ENCODE measurements around a stretch of chr21.

- RRBS: no CpG with 5 or more reads among the region's 48 CpGs
Measured at GRCh38 chr21:6111362-6111764, 4410.0 kb upstream of the TPTE start.

DNA sequence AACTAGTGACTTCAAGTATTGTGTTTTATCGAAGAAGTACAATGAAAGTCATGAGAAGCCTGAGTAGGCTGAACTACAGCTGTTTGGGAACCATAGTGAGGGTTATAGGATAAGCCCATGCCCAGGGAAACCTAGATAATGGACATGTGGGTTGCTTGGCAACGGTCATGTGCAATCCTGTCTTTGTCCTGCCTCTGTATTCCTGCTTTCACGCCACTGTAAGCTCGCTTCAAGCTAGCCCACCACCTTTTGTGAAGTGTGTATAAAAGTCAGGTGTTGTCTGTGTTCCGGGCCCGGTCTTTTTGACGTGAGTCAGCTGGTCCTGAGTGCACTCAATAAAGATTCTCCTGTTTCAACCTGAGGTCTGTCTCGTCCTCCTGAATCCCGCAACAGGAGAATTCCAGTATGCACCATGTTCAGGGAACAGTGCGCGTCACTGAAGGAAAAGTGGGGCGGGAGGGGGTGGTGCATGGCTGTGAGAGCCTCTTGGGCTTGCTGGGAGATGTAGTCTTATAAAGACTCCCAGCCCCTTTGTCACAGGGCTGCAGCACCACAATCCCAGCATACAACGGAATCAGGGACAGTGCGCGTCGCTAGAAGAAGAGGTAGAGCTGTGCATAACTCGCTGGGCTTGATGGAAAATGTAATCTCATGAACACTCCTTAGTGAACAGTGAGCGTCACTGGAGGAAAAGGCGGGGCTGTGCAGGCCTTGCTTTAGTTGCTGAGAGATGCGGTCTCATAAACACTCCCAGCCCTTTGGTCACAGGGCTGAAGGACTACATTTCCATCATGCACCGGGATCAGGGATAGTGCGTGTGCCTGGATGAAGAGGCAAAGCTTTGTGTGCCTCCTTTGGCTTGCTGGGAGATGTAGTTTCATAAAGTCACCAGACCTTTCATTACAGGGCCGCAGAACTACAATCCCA lies 4152.2 kb upstream of the TPTE start:
- RRBS: no CpG with 5 or more reads among the region's 23 CpGs

DNA sequence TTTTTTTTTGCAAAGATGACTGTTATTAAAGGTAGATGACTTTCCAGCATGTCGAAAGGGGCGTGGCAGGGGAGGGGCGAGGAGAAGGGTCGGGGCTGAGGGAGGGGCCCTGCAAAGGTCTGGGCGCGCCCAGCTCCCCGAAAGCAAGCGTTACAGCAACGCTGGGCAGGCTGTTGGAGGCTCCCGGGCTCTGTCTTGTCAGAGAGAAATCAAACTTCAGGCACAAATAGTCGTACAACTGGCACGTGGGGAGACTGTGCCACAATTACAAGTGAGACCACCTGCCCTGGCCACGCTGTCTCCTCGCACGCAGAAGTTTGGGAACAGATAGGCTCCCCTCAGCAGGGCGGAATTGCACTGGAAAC lies 2907.7 kb upstream of the TPTE start:
- RRBS: no CpG with 5 or more reads among the region's 16 CpGs

- RRBS: no CpG with 5 or more reads among the region's 7 CpGs
Measured at GRCh38 chr21:8849830-8850330, 1671.5 kb upstream of the TPTE start.

- RRBS: no CpG with 5 or more reads among the region's 19 CpGs
Measured at GRCh38 chr21:14281060-14282016, 65.4 kb downstream of the RBM11 start.

GRCh38 chr21:14454196-14454889 lies 71.4 kb upstream of the HSPA13 start:
- RRBS: no CpG with 5 or more reads among the region's 6 CpGs

GRCh38 chr21:14676057-14676599 lies 130.0 kb upstream of the SAMSN1 start:
- RRBS: no CpG with 5 or more reads among the region's 2 CpGs

GRCh38 chr21:14864331-14864856 lies 200.4 kb downstream of the NRIP1 start:
- RRBS: no CpG with 5 or more reads among the region's 8 CpGs

DNA sequence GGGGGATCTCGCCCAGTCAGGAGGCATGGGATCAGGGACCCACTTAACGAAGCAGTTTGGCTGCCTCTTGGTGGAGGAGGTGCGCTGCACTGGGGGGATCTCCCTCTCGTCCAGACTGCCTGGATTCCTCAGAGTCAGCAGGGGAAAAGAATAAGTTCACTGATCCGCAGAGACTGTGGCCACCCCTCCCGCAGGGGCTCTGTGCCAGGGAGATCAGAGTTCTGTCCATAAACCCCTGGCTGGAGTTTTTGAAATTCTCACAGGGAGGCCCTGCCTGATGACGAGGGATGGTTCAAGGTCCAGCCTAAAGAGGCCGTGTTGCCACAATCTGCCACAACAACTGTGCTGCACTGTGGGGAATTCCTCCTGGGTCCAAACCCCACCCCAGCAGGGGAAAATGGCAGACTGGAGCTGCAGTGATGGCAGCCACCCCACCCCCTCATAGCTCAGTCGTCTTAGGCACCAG lies 273.9 kb upstream of the USP25 start:
- RRBS: no CpG with 5 or more reads among the region's 9 CpGs

DNA sequence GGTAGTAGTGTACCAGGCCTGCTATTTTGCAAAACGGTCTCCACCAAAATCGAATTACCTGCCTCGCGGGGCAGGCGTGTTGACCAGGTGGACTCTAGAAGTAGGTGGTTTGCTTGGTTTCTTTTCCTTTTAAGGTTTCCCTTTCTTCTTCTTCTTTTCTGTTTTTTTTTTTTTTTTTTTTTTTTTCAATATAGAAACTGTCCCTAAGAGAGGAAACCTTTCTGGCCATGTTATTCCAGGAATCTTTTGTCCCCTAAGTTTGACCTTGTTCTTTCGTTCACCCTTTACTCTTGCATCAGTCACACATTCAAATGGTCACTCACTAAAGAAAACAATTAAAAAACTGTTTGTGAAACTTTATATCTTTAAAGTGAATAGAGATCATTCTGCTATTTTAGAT lies 1.0 kb downstream of the USP25 start:
- RRBS: no CpG with 5 or more reads among the region's 6 CpGs

- RRBS: no CpG with 5 or more reads among the region's 4 CpGs
Measured at GRCh38 chr21:15731216-15731641, 1.4 kb downstream of the USP25 start.

DNA sequence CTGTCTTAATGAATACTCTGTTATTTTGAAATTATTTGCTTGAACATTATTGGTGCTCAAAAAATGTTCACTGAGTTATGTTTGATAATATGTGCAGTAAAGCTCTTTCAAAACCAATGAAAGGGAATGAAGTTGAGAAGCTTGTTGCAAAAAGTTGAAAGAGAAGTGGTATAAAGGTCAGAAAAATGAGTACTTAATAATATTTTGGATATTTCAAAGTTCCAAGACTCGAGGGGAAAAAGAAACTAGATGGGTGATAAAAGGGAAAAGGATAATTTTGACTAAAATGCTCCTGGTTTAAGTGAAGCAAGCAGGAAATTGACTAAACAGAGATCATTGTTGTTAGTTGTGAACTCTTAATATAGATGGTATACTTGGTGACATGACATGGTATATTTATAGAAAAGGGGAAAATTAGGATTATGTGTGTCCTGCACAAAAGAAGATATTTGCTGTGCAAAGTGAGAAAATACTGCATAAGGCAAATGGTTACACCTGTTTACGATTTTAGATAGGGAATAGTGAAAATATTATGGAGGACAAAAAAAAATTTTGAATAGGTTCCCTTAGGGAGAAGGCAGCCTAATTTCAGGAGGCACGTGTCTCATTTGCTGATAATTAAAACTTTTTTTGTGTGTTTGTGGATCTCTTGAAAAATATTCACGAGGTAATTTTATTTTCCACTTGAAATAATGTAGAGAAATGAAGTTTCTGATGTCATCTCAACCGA lies 37.8 kb downstream of the USP25 start:
- RRBS: no CpG with 5 or more reads among the region's 5 CpGs

DNA sequence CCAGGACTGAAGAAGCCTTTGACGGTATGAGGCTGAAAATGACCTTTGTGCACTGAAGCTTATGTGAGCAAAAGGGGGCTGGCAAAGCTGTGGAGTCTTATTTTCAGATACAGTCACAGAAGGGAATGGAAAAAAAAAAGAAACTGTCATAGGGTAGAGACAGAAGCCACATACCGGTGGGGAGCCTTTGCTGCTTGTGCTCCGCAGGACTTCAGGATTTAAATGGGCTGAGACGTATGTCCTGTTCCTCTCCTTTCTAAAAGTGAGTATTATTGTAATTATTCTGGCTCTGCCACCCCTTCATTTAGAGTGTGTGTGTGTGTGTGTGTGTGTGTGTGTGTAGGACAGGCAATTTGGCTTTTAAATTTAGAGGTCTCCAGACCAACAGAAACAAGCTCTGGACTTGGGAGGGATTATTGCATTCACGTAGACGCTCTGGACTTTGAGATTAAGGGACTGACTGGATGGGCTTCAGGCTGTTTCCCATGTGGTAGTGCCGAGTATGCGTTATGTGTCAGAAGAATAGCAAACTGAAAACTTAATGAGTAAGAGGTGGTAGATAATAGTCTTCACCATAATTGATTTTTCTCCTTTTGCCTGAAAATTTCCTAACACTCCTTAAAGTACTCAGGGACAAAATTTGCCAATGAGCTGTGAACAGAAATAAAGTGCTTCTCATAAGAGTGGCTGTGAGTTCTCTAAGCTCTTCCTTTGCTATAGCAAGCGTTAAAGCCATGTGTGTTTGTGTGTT lies 281.9 kb downstream of the USP25 start:
- RRBS: no CpG with 5 or more reads among the region's 9 CpGs

GRCh38 chr21:16180723-16181644 lies 451.2 kb downstream of the USP25 start:
- RRBS: no CpG with 5 or more reads among the region's 5 CpGs

- RRBS: no CpG with 5 or more reads among the region's 7 CpGs
Measured at GRCh38 chr21:16211607-16212432, 482.0 kb downstream of the USP25 start.

DNA sequence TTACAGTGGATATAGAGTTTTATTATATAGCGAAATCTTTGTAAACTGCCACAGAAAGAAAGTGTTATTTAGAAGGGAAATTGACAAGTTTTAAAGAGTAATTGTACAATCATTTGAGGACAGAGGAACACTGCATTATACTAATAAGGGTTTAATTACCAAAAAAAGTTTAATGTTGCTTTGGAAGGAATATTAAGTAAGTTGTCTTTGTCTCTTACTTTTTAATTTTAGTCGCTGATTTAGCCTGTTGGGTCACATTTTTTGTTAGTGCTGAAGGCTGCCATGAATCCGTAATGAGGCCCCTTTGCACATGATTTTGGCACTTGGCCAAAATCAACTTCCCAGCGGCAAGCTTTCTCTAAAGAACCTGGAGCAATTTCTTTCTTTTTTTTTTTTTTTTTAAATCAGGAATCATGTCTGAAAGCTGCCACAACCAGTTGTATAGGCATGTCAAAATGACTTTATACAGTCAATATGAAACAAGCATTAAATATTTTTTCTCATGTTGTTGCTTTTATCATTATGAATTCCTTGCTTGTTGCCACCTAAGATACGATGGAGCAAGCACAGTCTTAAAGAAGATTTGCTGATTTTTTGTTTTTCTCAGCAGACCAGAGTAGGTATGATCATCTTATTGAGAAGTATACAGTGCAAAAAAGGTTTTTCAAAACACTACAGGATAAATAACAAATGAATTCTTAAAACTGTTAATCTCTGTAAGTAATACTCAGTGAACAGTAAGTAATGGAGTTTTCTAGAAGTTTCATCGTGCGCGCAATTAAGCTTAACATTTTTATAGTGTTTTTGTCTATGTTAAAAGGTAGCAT lies 690.4 kb downstream of the USP25 start:
- RRBS: no CpG with 5 or more reads among the region's 8 CpGs

GRCh38 chr21:16455812-16456488 lies 726.2 kb downstream of the USP25 start:
- RRBS: no CpG with 5 or more reads among the region's 9 CpGs

Data from BE2C (cell line).